Endothelial cell (in vitro differentiated cells): Measurements from ENCODE around the genes OR5V1 and RNF39.

DNA sequence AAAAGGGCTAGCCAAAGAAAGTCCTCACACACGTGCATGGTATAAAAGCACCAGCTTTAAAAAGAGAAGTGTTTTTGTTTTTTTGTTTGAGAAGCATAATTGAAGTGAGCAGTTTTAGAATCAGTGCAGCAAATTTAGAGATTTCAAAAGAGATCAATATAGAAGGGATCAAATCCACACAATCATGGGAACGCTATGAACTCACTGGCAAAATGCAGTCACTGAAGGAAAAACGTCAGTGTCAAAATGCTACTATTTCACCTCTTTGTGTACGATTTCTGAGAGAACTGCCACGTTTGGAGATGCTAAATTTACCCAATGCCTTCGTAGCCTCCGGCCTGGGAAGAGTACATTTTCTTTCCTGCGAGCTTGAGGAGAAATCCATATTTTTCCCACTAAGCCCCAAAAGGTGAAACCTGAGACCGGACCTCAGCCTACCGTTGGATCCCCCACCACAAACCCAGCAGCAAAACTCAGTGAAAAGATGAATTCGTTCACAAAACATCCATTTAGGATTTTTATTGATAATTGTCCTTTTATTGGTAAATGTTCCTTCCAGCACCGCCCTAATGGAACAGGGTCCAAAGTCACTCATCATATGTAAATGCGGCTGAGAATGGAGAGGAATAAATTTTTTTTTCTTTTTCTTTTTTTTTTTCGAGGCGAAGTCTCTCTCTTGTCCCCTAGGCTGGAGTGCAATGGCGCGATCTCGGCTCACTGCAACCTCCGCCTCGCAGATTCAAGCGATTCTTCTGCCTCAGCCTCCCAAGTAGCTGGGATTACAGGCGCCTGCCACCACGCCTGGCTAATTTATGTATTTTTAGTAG, 70.3 kb upstream of the SCAND3 start:
- PRO-cap: no peak

DNA sequence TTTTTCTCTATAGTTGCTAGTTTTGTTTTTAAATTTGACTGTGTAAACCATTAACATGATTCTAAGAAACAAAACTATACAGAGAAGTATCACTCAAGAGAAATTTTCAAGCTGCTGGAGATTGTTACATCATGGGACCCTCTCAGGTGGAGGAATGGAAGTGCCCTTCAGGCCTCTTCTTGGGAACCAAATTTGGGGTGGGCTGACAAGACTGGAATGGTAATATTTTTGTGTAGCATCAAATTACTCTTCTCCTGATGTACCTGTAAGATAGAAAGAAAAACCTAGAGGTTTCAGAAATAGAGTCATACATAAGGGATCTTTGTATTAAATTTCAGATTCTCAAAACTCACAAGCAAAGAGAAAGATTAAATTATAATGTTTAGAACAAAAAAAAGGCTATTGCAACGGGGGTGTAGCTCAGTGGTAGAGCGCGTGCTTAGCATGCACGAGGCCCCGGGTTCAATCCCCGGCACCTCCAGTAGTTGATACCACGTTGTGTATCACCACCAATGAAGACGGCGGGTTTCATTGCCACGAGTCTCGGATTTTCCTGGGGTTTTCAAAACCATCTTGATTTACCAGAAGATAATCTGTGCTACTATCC, 132.3 kb upstream of the SCAND3 start:
- PRO-cap: no peak

DNA sequence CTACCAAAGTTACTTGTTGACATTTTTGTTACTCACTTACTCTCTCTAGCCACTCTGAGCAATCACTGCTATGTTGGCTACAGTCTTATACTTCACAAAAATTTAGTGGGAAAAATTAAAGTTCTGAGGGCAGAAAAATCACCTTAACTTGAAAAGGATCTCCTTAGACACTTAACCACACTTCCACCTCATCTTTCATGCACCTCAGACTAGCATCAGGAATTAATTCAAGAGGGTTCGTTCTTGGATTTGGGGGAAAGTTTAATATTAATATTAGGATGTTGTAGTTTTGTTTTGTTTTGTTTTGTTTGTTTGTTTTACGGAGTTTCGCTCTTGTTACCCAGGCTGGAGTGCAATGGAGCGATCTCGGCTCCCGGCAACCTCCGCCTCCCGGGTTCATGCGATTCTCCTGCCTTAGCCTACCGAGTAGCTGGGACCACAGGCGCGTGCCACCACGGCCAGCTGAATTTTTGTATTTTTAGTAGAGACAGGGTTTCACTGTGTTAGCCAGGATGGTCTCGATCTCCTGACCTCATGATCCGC, 133.3 kb upstream of the SCAND3 start:
- PRO-cap: unidirectional peak, plus-strand start at position 198 of the sequence

DNA sequence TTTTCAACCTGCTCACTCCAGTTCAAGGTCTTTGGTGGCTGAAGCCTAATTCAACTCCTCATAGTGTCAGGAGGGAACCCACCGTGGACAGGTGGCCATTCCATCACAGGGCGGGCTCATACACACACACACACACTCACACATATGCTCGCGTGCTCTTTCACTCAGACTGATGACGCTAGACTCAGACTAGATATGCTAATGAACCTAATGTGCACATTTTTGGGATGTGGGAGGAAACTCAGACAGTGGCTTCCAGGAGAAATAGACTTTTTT, 56.7 kb downstream of the TRIM27 start:
- PRO-cap: no peak

DNA sequence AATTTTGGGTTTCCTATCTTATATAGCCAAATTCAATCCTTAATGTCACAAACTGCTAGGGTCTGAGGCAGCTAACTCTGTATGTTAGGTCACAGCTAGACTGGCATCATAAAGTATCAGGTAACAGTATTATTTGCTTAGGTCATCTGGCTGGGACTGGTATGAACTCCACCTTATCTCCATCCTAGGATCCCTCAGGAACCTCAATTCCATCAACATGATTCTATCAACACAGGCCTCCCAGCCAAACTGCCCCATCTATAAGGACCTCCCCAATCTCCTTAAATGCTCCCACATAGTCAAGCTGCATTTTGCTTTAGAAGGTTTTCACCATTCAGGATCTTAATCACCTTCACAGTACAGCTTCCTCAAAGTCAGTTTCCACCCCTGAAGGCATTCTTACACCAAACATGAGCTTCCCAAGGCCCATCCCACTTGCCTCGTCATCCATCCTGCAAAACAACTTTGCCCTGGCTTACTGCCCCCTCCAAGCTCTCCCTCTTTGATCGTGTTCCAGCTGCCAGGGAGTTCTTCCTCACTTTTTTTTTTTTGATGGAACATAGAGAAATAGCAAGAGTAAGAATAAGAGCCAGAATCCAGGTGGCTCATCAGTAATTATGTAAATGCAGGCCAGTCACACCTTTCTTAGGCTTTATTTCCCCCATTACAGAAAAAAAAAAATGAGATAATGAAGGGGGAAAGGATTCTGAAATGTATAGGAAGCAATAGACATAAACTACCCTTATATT, 12.9 kb downstream of the TRIM27 start:
- PRO-cap: no peak

- PRO-cap: no peak
These were observed 37.2 kb upstream of the TRIM27 start for GRCh38 chr6:28960874-28961587.

DNA sequence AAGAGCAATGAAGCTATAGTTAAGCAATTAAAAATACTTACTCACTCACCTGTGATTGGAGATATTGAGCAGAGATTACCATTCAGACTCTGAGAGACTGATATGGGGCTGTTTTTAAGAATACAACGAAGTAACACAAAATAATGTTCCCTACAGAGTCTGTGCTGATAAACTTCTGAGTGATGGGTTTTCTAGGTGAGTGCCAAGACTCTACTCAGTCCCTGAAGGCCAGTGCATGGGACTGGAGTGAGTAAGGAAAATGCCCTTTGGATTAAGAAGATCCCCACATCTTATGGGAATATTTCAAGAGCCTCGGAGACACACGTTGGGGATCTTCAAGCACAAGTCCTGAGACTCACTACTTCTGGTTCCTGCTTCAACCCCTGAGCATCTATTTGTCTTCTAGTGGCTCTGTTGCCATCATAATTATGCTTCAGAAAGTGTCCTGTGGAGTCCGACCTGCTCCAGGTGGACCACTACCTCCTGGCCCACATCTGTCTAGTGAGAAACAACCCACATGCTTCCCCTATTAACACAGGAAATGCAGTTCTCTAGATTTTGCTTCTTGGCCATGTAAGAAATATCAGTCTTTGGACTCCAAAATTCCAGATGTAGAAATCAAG, at the start of gene OR5V1:
TSS of gene OR5V1 (minus strand) at position 283 of the 623 bp plus-strand sequence.
- PRO-cap: no peak

DNA sequence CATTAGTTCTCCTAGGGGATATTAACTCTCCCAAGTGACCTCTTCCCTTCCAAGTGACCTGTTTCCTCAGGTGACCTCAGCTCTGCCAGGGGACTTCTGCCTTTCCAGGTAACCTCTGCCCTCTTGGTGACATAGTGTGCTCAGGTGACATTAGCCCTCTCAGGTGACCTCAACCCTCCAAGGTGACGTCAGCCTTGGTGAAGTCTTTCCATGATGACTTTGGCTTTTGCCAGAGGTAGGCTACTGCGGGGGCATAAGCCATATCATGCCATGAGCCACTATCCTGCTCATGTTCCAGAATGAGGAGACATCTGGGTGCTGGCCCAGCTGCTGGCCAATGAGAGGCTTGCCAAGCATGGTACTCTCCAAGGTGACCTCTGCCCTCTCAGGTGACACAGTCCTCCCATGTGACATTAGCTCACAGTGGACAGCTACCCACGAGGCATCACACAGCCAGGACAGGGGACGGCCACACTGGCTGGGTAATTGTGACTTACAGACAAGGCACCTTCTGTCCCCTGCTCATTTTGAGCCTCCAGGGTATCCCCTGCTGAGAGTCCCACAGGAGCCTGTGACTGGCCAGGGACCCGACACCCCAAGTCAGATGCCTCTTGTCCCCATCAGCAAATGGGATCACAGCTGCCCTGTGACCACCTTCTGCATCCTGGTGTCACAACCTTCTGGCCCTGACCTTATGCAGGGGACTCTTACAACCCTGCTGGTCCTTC, 21.7 kb upstream of the OR2I1P start:
- PRO-cap: no peak

GRCh38 chr6:29529310-29529603, 20.9 kb upstream of the OR2I1P start:
- PRO-cap: no peak

GRCh38 chr6:29649496-29650394, 7.1 kb upstream of the MOG start:
- PRO-cap: bidirectional peak, plus-strand start at chr6:29649823, minus-strand start at chr6:29649834; unidirectional peak, minus-strand start at chr6:29650089

GRCh38 chr6:29748874-29749686, 25.8 kb downstream of the HLA-F start:
- PRO-cap: bidirectional peak, plus-strand start at chr6:29749237, minus-strand start at chr6:29749027

DNA sequence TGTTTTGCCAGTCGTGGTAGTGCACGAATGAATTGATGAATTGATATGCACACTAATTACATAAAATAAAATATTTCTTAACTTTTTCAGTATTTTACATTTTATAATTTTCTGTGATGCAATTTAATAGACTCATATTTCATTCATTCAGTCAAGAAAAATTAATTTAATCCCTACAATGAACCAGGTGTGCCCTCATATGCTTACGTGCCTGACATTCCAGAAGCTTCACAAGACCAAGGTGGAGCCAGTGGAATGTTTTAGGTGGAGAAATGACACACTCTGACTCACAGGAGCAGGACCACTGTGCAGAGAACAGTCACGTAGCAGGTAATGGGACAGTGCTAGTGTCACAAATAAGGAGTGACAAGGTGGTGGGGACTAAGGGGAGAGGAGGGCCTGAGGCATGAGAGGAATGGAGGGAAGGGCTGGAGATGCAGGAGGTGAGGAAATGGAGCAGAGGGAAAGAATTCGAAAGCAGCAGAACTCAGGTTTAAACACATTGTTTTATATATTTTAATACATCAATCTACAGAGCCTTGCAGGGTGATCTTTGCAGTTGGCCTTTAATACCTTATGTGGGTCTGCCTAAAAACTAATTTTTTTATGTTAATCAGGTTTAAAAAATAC, 37.0 kb upstream of the HLA-G start:
- PRO-cap: no peak

- PRO-cap: no peak
These were observed 38.3 kb downstream of the HLA-A start for GRCh38 chr6:29980570-29981032.

GRCh38 chr6:30061409-30061714, 297 bp downstream of the POLR1H start:
- PRO-cap: no peak

GRCh38 chr6:30075461-30076215, at the start of gene RNF39:
Gene RNF39, minus strand, starts transcription at chr6:30075769.
- PRO-cap: no peak

GRCh38 chr6:30130215-30130618, 5.7 kb upstream of the TRIM40 start:
- PRO-cap: no peak

- PRO-cap: no peak
These were observed 24.0 kb downstream of the TRIM26 start for GRCh38 chr6:30189170-30189571.

DNA sequence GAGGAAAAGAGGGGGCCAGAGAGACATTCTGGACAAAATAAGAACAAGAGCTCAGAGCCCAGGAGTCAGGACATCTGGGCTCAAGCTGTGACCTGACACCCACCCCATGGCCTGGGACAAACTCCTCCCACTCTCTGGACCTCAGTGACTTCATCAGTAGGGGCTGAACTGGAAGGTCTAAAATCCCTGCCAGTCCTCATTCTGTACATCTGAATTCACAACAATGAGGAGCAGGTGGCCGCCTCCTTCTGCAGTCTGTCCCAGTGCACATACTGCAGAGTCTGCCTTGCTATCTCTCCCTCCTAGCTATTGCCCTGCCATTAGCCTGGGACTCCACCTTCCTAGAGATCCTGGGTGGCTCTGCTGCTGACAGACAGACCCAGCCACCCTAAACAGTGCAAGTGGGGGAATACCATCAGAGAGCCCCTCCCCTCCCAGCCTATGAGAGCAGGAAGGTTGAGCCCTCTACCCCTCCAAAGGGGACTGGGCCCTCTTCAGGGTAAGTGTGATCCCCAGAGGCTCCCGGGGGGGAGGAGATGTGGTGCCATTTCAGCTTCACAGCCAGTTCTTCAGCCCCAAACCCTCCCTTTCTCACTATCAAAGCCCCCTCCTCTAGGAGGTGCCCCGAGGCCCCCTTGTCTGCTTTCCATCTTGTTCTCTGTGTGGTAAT, 17.7 kb downstream of the TRIM26 start:
- PRO-cap: no peak

DNA sequence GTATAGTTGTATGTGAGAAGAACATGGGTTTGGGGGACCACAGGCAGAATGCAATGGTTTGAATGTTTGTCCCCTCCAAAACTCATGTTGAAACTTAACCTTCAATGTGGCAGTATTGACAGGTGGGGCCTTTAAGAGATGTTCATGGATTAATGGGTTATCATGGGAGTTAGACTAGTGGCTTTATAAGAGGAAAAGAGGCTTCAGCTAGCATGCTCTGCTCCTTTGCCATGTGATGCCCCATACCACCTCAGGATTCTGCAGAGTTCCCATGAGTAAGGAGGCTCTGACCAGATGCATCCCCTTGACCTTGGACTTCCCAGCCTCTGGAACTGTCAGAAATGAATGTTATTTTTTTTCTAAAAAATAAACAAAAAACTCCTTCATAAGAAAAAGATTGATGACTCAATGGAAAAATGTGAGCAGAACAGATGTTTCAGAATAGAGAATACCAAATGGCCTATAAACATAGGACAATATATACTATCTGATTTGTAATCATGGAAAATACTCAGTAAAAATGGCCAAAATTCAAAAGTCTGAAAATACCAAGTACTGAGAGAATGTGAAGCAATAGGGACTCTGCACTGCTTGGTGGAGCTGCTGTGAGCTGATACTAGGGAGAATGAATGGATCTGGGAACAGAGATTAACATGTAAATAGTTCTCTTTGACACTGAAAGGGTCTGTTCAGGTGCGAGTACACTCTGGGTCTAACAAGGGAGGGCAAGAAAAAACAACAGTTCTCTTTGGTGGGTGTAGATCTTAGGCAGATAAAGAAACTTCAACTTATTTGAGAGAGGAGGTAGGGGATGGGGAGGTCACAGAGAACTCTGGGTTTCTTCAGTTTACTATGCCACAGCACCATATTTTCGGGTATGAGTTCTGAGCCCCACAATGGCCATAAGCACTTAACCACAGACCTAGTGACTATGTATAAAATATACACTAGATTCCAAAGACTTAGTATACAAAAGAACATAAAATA, 7.4 kb upstream of the TRIM39 start:
- PRO-cap: no peak

DNA sequence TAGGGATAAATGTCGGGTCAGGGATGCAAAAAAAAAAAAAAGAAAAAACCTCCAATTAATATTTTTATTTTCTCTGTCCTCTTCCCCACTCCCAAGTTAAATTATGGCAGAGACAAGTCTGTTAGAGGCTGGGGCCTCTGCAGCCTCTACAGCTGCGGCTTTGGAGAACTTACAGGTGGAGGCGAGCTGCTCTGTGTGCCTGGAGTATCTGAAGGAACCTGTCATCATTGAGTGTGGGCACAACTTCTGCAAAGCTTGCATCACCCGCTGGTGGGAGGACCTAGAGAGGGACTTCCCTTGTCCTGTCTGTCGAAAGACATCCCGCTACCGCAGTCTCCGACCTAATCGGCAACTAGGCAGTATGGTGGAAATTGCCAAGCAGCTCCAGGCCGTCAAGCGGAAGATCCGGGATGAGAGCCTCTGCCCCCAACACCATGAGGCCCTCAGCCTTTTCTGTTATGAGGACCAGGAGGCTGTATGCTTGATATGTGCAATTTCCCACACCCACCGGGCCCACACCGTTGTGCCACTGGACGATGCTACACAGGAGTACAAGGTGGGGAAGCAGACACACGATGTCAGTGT, 2.6 kb downstream of the TRIM39 start:
- PRO-cap: no peak